Hematopoietic multipotent progenitor cell (in vitro differentiated cells): ENCODE data around the gene RAB27B.

GRCh38 chr18:54674678-54675057, 83.6 kb downstream of the DYNAP start:
- CAGE, long polyA plus RNA: no peak

- CAGE, long polyA plus RNA: no peak
Observed at GRCh38 chr18:54827977-54829106, at the start of gene RAB27B. TSS of gene RAB27B (plus strand) at chr18:54828477.

DNA sequence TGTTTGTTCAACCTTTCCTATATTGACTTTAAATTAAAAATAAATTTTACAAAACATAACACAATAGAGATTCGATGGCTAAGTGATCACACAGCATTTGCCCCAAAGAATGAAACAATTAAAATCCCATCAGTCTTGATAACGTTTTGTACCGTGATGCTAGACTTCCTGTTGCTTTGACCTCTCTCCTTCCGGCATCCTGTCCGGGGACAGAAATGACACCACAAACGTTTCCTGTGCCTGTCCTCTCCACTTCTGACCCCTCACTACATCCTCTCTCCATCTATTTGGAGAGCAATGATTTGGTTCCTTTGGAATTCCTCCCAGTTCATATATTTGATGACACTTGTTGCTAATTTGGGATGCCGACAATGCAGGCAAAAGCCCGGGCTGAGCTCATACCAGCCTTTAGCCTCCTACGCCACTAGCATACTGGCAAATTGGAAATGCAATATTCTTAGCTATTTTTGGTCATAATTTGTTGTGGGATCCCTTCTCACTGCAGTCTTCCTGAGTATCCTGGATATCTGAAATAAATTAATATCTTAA, 151.2 kb upstream of the CCDC68 start:
- CAGE, long polyA plus RNA: no peak

GRCh38 chr18:55119331-55119798, 160.1 kb upstream of the CCDC68 start:
- CAGE, long polyA plus RNA: no peak

GRCh38 chr18:55187567-55188044, 228.3 kb upstream of the CCDC68 start:
- CAGE, long polyA plus RNA: no peak

GRCh38 chr18:55323096-55323694, 264.8 kb downstream of the TCF4 start:
- CAGE, long polyA plus RNA: no peak

DNA sequence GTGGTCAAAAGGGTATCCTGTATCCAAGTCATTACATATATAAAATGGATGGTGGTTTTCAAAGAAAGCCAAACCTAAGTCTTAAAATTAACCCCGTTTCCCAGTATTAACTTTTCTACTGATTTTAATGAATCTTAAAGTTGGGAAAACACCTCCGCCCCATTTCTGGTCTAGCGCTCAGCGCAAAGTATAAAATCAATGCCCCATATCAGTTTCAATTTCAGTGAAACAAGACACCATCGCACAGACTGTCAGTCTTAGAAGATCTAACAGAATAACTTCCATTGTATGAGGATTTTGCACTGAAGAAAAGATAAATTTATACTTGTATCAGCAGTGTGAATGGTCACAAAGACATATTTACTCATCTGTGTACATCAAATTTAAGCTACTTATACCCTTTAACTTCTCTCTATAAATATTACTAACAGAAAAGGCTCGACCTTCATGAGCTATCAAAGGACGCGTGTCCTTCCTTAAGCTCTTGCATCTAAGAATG, 183.2 kb downstream of the TCF4 start:
- CAGE, long polyA plus RNA: no peak

- CAGE, long polyA plus RNA: no peak
Observed at GRCh38 chr18:55420875-55421187, 167.2 kb downstream of the TCF4 start.

DNA sequence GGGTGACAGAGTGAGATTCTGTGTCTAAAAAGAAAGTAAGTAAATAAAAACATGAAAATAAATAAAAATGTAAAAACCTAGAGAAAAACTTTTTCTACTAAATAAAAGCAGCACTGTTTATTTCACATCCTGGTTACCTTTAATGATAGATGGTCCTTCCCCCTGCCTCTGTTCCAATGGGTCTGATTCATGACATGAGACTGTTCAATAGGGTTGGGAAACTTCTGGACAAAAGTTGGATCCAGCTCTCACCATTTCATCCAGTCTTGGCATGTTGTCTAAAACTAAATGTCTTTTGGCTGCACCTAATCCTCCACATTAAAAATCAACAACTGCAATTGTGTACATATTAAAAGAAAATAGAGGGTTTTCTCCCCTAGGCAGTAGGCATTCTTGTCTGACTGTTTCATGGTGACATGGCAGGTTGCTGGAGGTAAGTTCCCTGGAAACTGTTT, 136.0 kb downstream of the TCF4 start:
- CAGE, long polyA plus RNA: no peak

- CAGE, long polyA plus RNA: no peak
Observed at GRCh38 chr18:55665073-55665314, 77.0 kb upstream of the TCF4 start.

GRCh38 chr18:55997825-55998610, 410.0 kb upstream of the TCF4 start:
- CAGE, long polyA plus RNA: no peak

DNA sequence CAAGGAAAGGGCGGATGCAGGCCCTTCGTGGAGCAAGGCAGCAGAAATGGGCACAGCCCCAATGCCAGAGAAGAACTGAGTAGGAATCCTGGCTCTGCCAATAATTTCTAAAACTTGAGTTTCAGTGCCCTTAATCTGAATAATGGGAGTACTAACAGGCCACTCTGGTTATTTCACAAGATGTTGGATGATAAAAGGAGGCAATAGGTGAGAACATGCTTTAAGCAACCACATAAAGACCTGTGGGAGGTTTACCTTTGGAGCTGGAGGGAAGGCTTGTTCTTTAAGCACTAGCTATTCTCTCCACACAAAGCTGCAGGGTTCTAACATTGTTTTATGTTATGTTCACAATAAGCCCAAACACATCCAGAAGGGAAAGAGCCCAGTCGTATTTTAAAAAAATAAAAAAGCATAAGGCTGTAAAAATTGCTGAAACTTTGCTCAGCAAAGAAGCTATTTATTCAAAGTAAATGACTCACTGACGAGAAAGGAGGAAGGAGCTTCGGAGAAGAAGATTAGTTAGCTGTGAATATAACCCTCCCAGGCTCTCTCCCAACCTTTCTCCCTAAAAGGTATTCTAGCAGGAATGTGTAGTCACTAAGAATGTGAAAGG, 470.2 kb downstream of the TXNL1 start:
- CAGE, long polyA plus RNA: no peak

GRCh38 chr18:56267290-56267697, 371.1 kb downstream of the TXNL1 start:
- CAGE, long polyA plus RNA: no peak

DNA sequence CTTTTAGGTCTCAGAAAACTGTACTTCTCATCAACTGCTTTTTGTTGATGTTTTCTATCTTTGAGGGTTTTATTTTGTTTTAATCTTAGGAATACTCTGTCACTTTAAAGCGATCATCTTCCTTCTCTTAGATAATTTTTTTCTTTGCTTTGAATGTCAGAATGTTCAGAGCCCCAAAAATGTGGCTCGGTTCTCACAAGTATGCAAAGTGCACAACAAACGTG, 245.3 kb downstream of the TXNL1 start:
- CAGE, long polyA plus RNA: no peak

- CAGE, long polyA plus RNA: no peak
Observed at GRCh38 chr18:56569389-56569910, 68.9 kb downstream of the TXNL1 start.

DNA sequence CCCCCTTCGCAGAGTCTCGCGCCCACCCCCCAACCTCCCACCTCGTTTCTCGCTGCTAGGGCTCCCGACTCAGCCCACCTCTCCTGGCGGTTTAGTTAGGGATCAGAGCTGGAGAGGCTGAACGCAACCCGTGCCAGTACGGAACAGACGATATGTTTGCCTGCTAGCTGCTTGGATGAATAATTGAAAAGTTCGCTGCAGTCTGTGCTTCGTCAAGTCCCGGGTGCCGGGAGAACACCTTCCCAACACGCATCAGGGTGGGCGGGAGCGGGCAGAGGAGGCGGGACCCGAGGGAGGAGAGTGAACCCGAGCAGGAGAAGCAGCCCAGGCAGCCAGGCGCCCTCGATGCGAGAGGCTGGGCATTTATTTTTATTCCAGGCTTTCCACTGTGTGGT, 5.6 kb downstream of the ONECUT2 start:
- CAGE, long polyA plus RNA: no peak

- CAGE, long polyA plus RNA: no peak
Observed at GRCh38 chr18:57712379-57713065, 90.6 kb downstream of the ATP8B1 start.

DNA sequence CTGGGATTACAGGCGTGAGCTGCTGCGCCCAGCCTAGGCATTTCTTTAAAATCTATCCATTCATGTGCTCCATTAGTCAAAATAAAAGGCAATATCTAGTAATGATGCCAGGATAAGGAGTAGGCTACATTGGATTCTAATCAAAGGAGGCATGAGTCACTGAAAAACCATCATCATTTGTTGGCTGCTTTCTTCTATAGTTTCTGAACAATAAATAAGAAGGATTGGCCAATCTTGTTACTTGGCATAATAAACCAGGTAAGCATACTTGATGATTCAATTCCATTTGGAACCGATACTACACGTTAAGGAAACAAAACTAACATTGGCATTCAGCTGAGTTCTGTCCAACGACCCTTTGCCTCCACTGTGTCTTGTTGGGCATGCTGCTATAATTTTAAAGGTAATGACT, 27.2 kb downstream of the ATP8B1 start:
- CAGE, long polyA plus RNA: no peak

- CAGE, long polyA plus RNA: no peak
Observed at GRCh38 chr18:57909599-57910065, 106.5 kb upstream of the ATP8B1 start.

GRCh38 chr18:58013586-58014322, 30.3 kb upstream of the NEDD4L start:
- CAGE, long polyA plus RNA: no peak